GM12892 (cell line): Measurements from ENCODE around the gene PXK.

- RRBS, result no CpG with 5 or more reads among the region's 2 CpGs
Measured at GRCh38 chr3:57864429-57865042, 108.4 kb downstream of the SLMAP start.

GRCh38 chr3:57949868-57950371, 58.3 kb upstream of the FLNB start:
- RRBS, result no CpG with 5 or more reads among the region's 5 CpGs

- RRBS, result no CpG with 5 or more reads among the region's 5 CpGs
Measured at GRCh38 chr3:57990222-57990494, 18.1 kb upstream of the FLNB start.

- RRBS, result no CpG with 5 or more reads among the region's 10 CpGs
Measured at GRCh38 chr3:57998518-57999277, 9.5 kb upstream of the FLNB start.

DNA sequence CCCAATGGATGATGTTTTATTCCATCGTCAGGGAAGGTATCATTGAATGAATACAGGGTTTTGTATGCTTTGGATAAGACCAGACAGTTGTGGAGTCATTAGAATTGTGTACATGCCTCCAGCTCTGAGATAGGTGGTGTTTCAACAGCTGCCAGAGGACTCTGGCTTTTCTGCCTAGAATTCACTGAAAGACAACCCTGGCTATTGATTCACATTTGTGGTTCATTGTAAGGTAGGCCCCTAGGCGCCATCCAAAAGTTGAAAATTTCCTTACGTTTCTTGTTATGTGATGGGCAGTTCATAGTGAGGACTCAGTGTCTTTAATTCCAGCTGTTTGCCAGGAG, 4.5 kb downstream of the FLNB start:
- RRBS, result no CpG with 5 or more reads among the region's 3 CpGs

GRCh38 chr3:58035079-58035784, 27.0 kb downstream of the FLNB start:
- RRBS, result no CpG with 5 or more reads among the region's 5 CpGs

DNA sequence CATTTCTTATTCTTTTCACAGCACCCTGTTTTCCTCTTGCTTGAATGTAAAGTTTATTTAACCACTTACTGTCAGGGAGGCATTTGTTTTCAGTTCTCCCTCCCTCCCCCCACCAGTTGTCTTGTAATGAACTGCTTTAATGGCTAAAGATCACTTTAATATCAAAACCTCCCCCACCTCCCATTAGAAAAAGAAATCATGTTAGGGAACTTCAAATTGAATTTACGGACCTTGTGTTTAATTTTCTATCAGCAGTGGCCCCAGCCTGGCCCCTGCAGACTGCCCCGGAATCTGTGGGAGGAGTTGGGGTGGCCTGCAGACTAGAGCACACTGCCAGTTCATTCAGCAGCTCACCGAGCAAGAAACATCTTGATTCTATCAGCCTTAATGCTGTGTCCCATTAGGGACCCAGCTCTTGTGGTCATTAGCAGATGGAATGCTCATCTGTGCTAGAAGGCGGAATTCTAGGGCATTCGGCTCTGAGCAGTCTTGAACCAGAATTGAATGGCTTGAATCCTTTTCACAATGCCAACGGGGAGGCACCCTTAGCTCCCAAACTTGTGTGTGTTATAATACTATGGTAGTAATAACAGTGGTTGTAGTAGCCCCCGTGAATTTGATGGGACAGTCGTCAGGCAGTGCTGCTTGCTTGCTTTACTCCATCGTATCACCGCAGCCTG, 54.3 kb downstream of the FLNB start:
- RRBS, result no CpG with 5 or more reads among the region's 10 CpGs

GRCh38 chr3:58099346-58099890, 91.2 kb downstream of the FLNB start:
- RRBS, result no CpG with 5 or more reads among the region's 8 CpGs

- RRBS, result no CpG with 5 or more reads among the region's 2 CpGs
Measured at GRCh38 chr3:58101665-58102036, 93.4 kb downstream of the FLNB start.

DNA sequence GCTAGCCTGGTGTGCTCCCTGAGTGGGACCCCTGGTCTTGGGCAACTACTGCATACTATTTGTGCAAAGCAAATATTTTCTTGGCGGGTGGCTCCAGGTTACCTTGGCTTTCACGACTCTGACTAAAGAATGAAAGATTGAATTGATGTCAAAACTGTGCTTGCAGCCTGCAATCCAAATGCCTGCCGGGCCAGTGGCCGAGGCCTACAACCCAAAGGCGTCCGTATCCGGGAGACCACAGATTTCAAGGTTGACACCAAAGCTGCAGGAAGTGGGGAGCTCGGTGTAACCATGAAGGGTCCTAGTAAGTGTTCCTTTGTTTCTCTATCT, 93.8 kb downstream of the FLNB start:
- RRBS, result 94% methylated on average over 4 of the region's 8 CpGs

DNA sequence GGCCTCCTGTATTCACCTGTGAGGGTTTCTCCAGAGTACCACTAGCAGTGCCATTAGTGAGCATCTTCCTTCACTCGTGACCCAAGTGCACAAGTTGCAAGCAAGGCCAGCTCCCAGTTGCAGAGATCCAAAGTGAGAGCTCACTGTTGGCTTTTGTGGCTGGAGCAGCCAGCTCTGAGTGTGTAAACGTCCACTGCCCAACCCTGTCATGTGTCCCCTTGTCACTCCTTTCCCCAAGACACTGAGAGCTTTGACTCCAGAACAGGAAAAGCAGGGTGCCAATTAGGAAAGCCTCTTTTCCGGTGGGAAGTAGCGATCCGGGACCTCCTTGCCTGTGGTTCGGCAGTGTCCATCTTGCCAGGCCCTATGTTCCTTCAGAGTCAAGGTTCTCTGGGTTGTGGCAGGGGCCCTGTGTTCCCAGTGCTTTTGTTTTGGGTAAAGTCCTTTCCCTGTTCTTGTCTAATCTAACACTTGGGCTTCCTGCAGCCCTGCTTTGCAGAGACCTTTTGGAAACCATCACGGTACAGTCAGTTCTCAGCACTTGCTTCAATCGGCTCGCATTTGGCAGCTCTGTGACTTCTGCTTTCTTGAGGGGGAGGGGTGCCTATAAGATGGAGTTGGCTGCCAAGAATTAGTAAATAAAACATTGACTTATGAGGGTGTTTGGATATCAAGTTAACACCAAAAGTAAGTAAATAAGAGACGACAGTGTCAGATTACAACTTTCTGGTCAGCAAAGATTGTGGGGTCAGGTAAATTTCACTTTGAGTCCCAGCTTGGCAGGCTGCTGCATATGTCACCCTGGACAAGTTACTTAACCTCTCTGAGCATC, 90.5 kb downstream of the DNASE1L3 start:
- RRBS, result no CpG with 5 or more reads among the region's 10 CpGs

DNA sequence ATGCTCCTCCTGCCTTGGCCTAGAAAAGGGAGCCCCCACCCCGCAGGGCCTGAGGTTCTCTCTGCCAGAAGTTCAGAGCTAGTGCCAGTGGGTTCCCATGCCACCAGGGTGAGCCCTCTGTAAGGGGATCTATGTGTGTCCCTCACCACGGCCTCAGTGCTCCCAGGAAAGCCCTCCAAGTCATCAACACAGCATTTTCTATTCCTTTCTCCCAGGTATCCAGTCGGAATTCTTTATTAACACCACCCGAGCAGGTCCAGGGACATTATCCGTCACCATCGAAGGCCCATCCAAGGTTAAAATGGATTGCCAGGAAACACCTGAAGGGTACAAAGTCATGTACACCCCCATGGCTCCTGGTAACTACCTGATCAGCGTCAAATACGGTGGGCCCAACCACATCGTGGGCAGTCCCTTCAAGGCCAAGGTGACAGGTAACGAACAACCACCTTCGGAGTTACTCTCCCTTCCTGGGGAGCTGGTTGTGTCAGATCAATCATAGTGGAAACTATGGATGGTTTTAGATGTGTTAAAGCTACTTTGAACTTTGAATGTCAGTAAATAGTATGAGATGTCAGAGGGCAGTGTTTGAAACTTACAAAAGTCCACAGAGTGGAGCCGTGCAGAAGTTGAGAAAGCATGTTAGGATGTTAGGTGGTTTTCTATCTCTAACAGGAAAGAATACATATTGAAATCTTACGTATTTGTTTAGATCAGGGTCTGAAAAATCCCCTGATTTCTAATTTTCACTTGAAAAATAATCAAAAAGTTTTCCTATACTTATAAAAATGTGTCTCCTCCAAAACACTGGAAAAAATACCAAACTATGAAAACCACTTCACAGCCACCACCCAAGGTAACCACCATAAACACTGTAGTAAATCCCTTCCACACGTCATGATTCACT, 42.3 kb downstream of the DNASE1L3 start:
- RRBS, result no CpG with 5 or more reads among the region's 14 CpGs

- RRBS, result no CpG with 5 or more reads among the region's 8 CpGs
Measured at GRCh38 chr3:58174049-58174684, 36.6 kb downstream of the DNASE1L3 start.

DNA sequence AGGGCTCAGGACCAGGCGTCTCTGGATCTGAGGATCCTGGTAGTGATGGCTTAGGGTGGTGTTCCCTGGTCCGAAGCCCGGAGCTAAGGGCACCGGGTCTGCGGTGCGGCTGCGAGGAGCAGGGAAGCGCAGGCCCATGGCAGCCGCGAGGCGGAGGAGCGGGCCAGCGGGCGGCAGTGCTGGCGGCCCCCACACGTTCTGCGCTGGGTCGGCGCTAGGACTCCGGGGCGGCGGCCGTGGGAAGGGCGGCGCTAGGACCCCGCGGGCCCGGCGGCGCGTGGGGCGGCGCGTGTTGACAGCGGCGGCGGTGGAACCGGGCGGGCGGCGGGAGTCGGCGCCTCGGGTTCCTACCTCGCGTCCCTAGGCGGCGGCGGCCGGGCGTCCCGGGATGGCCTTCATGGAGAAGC, at the start of gene PXK:
PXK (plus strand) TSS at position 292 of the 407 bp plus-strand sequence.
- RRBS, result 1% methylated on average over 31 of the region's 52 CpGs

DNA sequence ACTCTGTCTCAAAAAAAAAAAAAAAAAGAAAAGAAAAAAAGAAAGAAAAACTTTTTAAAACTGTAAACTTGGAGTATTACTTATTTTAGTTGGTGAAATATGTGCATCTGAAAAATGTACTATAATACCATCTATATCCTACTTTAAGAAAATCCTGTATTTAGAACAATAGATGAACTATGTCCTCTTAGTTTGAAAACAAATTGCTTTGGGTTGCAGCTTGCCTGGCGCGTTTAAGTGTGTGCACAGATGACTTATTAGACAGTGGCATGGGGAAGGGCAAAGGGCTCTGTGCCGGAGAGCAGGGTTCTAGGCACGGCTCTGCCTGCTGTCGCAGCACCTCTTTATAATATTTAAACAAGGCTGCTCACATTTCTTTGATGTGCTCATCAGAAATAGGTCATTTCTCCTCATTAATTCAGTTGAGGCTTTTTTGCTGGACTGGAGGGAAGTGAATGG, 10.0 kb downstream of the PXK start:
- RRBS, result no CpG with 5 or more reads among the region's 5 CpGs

- RRBS, result no CpG with 5 or more reads among the region's 3 CpGs
Measured at GRCh38 chr3:58386809-58387332, 46.8 kb downstream of the PDHB start.

GRCh38 chr3:58471277-58471929, 20.5 kb upstream of the KCTD6 start:
- RRBS, result no CpG with 5 or more reads among the region's 7 CpGs

DNA sequence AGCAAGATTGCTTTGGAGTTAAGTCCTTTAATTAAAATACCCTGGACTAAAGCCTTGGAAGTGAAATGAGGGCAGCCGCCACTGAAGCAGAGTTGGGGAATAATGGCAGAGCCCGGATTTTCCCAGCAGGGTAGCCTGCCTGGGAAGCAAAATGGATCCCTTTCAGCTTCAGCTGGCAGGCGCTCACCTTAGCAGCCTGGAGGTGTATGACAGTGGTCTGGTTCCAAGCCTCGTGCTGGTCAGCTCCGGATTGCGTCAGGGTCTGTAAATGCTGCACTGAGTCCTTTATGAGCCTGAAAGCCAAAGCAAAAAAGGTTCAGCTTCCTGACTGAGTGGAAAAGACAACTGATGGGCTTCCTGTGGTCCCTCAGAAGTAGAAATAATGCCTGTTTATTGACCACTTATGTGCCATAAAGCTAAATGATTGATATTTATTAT, 14.7 kb downstream of the ACOX2 start:
- RRBS, result no CpG with 5 or more reads among the region's 6 CpGs

GRCh38 chr3:58634096-58634355, 32.5 kb downstream of the FAM3D start:
- RRBS, result no CpG with 5 or more reads among the region's 8 CpGs

- RRBS, result no CpG with 5 or more reads among the region's 7 CpGs
Measured at GRCh38 chr3:58657904-58658441, 8.6 kb downstream of the FAM3D start.